Hair follicular keratinocyte (primary cell): ENCODE measurements around the gene GPA33.

GRCh38 chr1:166840094-166840354 is 749 bp downstream of the POGK start:
- RAMPAGE, long total RNA, result no peak

DNA sequence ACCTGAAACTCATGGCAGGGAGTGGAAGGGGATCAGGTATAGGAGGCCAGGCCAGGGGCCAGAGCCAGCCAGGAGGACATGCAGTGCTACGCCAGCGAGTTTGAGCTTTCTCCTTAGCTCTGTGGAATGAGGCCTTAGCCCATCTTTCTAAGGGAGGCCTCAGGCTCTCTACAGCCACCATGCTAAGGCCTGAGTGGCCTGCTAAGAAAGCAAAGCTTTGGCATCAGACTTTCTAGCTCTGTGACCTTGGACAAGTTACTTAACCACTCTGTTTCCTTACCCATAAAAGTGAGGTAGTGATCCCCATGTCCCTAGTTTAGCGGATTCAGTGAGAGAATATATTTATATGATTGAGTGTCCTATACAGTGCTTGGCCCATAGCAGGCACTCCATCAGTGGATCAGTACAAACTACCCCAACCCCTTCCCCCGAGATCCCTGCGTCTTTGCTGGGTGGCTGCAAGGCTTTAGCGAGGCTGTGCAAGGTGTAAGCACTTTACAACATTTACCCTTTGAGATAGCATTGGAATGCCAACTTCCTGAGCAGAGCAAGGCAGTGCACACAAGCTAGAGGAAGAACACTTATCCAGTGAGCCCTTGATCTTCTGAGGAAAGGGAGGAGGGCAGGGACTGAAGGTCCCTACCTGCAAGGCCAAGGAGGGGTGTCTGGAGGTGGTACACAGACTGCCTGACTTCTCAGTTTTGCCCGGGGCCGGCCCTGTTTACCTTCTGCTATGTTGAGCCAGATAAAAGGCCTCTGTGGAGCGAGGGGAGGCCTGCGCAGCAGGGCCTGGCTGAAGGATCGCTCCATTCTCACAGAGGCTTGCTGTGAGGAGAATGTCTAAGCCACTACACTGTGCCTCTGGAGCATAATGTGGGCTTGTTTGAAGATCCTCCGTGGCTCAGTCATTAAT is 4.2 kb downstream of the POGK start:
- RAMPAGE, long total RNA, result no peak

- RAMPAGE, long total RNA, result no peak
These were observed 4.1 kb upstream of the MAEL start for GRCh38 chr1:166984866-166985449.

DNA sequence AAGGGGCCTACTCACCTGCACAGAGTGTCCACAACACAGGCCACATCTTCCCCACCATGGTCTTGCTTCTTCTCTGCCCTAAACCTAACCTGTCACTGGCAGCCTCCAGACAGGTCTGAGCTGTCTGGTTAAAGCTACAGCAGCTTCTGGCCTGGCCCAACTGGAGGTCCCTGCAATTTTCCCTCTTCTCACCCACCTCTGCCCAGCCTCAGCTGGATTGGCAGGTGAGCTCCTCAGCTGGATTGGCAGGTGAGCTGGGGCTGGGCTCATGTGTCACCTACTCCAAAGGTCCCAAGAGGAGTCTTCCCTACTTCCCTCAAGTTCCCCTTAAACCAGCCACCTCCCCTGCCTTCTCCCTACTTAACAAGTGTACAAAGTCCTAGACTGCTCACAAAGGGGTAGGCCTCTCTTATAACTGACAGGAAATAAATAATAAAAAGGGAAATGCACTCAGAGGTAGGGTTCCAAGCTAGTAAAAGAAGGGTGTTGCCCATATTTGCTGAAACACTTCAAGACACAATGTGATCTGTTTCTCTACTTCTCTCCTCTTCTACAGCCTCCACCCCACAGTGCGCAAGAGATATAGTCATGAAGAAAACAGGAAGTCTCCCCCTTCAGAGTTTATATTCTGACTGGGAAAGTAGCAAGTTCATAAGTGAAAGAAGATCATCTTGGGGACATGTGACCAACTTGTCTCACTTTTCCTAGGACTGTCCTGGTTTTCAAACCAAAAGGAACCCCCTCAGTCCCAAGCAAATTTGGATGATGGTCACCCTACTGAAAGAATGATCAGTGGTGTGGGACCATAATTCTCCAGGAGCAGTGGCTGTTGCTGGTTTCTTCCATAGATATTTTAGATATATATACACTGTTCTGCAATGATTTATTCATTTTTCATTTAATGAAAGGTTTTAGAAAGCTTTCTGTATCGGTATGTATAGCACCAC is at the start of gene GPA33:
GPA33 (minus strand) TSS at position 148 of the 947 bp plus-strand sequence.
- RAMPAGE, long total RNA, result no peak

DNA sequence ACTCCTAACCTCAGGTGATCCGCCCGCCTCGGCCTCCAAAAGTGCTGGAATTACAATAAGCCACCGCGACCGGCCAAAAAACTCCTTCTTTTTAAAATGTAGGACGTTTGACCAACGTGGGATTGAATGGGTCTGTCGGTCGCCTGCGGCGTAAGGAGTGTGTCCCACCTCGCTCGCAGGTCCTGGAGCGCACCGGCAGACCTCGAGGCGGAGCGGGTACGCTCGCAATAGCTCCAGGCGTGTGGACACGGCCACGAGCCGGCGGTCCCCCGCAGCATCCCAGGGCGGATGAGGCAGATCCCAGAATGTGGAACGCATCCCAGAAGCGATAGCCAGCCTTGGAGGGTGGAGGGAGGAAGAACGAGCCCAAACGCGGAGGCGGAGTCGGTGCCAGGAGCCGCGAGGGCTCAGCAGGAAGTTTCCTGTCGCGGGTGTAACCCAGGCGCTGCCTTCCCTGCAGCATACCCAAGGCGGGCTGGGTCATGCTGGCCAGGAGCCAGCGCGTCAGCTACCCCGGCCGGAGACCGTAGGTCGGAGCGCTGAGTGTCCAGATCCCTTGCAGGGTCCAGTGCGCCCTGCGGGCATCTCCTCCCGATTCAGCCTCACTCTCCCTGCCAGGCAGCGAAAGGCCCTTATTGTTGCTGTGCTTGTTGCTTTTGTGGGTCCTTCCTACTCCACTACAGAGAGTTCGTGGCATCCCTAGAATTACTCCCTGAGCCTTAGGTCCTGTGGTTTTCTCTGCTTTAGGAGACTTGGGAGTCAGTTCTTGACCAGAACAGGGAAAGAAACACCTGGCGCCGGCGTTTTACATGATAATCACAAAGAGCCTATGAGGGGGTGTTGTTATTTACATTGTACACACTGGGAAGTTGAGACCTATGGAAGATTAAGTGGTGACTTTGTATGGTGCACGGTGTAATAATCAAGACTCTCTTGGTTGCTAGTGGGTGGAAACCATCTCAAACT is 27.6 kb downstream of the STYXL2 start:
- RAMPAGE, long total RNA, result no peak

GRCh38 chr1:167397793-167398403 is 120.4 kb downstream of the CD247 start:
- RAMPAGE, long total RNA, result no peak

- RAMPAGE, long total RNA, result no peak
These were observed 18.7 kb downstream of the CD247 start for GRCh38 chr1:167499498-167500146.

- RAMPAGE, long total RNA, result no peak
These were observed 14.9 kb upstream of the MPZL1 start for GRCh38 chr1:167706722-167707346.

DNA sequence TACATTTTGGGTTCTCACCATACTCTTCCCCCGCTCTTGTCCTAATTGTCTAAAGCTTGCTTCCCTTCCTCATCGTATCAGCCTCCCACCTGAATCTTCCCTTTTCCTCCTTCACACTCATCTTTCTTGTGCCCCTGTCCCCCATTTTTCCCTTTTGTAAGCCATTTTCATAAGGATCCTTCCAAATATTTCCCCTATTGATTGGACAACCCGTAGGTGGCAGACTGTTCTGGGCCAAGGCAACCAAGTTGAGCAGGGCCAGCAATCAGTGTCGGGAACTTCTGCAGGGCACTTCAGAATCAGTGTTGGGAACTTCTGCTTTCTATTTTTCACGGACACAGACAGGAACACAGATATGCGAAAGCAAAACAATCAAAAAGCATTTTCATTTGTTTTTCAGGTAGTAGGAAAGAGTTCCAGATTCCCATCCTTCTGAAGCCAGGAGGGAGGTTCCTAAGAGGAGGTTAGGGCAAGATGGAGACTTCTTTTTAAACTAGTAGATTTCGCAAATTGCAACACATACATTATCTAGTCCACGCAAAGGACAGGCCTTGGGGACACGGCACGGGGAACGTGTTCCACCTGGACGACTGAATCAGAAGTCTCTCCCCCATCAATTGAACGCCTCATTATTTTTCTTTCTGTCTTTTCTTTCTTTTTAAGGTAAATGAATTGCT is 715 bp upstream of the MPZL1 start:
- RAMPAGE, long total RNA, result no peak

DNA sequence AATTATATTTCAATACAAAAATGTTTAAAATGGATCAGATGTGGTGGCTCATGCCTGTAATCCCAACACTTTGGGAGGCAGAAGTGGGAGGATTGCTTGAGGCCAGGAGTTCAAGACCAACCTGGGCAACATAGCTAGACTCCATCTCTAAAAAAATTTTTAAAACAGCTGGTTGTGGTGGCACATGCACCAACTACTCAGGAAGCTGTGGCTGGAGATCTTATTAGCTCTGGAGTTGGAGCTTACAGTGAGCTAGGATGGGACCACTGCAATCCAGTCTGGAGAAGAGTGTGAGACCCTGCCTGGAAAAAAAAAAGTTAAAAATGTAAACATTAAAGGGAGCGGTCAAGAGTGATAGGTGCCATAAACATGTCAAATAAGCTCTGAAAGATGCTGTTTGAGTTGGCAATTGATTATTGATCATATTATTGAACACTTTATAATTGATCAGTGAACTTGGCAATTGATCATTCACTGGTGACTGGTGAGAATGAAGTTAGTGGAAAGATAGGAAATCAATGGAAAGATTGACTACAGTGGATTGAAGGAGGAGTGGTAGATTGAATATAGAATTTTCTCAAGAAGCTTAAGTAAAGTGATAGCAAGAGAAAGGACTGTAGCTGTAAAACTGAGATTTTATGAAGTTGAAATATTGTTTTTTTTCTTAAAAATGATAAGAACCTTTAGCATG is 64.3 kb upstream of the MPC2 start:
- RAMPAGE, long total RNA, result no peak

DNA sequence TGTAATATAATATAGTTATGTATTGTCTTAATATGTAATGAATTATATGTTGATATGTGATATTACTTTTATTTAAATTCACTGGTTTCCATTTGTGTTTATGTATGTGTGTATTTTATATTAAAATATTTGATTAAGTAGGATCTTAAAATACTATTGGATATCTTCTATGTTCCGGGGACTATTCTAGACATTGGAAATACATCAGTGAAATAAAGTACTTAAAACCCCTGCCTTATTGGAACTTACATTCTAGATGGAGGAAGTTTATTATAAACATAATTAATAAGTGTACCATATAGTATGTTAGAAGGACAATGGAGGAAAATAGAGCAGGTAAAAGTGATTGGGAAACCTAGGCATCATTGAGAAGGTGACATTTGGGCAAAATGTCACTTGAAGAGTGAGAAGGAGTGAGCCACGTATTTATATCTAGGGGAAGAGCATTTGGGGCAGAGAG is 97.0 kb downstream of the GPR161 start:
- RAMPAGE, long total RNA, result no peak

DNA sequence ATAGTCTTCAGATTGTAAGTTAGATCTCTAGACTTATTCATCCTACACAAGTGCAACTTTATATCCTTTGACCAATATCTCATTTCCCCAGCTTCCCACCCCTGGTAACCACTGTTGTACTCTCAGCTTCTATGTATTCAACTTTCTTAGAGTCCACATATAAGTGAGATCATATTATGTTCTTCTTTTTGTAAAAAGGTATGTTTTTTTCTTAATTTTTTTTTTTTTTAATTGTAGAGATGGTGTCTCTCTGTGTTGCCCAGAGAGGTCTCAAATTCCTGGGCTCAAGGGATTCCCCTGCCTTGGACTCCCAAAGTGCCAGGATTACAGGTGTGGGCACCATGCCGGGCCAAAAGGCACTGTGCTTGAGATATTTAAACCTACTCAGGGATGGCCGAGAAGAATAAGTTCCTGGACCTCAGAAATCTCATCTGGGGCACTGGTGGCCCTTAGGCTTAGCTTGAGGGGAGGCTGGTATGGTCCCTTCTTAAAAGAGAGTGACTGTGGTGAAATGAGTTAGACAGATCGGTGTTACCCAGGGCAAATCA is 27.3 kb downstream of the TBX19 start:
- RAMPAGE, long total RNA, result no peak

DNA sequence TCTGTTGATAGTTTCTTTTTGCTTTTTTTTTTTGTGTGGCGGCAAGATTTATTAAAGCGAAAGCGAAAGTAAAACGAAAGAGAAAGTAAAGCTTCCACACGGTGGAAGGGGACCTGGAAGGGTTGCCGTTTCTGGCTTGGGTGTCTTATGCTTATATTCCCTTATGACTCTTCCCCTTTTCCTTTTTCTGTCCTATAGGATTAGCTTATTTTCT is 67.7 kb downstream of the TBX19 start:
- RAMPAGE, long total RNA, result no peak

GRCh38 chr1:168622845-168623316 is 46.5 kb downstream of the XCL1 start:
- RAMPAGE, long total RNA, result no peak

- RAMPAGE, long total RNA, result no peak
These were observed 39.0 kb downstream of the DPT start for GRCh38 chr1:168689727-168690628.

- RAMPAGE, long total RNA, result no peak
These were observed 43.4 kb upstream of the DPT start for GRCh38 chr1:168772274-168772837.

- RAMPAGE, long total RNA, result no peak
These were observed 75.0 kb upstream of the DPT start for GRCh38 chr1:168803925-168804560.

- RAMPAGE, long total RNA, result no peak
These were observed 59.8 kb upstream of the ATP1B1 start for GRCh38 chr1:169046709-169047052.

GRCh38 chr1:169465619-169466148 is 20.1 kb downstream of the SLC19A2 start:
- RAMPAGE, long total RNA, result no peak

GRCh38 chr1:169483286-169483974 is 2.3 kb downstream of the SLC19A2 start:
- RAMPAGE, long total RNA, result no peak